SK-N-MC (cell line): ENCODE measurements around a stretch of chr3.

DNA sequence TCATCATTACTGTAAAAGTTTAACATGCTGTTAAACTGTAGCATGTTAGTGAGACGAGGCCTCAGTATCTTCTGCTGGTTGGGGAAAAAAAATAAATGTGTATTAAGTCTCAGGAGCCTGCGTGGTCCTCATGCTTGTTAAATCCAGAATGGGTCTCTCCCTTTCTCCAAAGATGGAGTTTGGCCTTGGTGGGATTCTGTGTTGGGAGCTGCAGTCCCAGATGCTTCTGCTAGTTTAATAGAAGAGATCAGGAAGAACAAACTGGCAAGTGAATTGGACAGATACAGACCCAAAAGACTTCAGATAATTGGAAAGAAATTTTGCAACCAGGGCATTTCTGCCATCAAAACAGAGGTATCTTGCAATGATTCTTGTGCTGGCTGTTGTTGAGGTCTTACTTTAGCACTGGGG lies 39.8 kb downstream of the FNDC3B start:
- RRBS: no CpG with 5 or more reads among the region's 2 CpGs

GRCh38 chr3:172090174-172090647 lies 50.8 kb downstream of the FNDC3B start:
- RRBS: no CpG with 5 or more reads among the region's 1 CpG

DNA sequence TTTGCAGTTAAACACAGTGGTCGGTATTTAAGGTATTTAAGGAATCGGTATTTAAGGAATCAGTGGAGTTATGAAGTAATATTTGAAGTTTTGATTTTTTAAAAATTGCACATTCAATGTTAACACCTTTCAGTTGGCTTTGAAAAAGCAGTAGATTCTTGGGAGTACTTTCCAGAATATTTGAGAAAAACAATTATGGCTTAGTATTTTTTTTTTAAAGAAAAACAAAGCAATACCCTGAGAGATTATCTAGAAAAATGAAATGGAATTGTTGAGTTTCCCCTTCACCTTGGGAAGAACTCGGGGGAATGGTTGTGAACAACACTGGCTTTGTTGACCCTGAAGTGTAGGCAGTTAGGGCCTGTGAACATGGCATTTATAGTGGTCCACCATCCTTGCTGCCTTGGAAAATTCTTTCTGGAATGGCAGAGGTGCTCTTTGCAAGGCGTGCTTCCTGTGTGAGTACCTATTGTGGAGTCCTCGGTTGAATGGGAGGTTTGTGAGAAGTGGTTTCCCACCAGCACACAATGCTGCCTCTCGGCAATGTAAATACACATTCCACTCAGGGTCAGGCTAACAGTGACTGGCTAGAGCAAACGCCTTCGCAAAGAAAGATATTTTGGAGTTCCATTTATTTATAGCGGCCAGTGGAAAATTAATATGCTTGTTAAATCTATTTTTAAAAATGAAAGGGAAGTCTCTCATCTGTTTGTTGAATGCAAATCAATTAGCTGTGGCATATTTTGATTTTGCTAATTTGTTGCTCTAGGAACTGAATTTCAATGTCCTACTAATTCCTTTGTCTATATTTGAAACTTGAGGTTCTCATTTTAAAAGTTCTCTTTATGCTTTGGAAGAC lies 59.3 kb downstream of the FNDC3B start:
- RRBS: no CpG with 5 or more reads among the region's 9 CpGs

DNA sequence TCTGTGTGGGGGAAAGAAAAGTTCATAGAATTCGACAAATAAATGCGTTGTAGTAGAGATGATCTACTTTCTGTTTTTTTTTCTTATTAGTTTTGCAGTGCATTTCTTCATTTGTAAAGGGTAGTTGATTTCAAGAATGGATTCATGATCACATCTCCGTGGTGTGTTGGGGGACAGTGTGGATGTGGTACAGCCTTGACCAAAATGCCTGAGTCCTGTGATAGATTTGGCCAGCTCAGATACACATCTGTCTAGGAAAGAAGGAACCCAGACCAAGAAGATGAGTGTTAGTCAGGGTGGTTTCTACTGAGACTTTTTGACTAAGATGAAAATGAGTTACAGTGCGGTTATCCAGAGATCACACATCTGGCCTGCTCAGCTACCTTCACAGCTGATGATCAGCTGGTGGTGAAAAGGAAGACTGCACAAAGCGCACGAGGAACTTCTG lies 68.0 kb downstream of the FNDC3B start:
- RRBS: no CpG with 5 or more reads among the region's 6 CpGs

DNA sequence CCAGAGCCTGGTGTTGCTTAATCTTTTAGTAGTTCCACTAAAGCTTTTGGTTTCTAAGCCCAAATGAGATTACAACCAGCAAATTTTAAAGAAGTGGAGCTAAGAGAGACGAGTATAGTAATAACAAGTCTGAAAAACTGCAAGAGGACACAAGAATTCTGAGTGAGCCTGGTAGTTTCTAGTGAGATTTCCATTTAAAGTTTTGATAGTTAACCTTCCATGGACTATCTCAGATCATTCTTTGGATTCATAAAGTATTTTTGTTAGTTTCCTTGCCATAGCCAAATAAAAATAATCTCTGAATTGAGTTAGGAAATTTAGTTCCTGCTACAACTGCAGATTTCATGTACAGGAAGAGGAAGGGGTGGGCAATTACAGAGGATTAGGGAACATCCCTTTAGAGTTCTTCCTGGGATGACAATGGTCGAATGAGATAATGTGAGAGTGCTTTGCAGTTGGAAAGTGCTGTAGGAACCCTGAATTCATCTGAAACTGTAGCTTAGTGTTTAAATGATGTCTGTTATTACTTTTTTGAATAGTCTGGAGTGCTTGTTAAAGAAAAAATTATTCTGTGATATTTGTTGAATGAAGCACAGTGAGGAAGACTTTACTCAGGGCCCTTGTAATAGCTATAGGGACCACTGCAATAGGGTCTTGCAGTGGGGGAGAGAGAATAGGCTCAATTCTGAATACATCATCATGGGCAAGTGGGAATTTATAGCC lies 137.0 kb downstream of the FNDC3B start:
- RRBS: no CpG with 5 or more reads among the region's 2 CpGs

- RRBS: no CpG with 5 or more reads among the region's 2 CpGs
These were observed 168.1 kb downstream of the GHSR start for GRCh38 chr3:172280218-172280585.

- RRBS: no CpG with 5 or more reads among the region's 3 CpGs
These were observed 130.3 kb downstream of the GHSR start for GRCh38 chr3:172317790-172318504.

DNA sequence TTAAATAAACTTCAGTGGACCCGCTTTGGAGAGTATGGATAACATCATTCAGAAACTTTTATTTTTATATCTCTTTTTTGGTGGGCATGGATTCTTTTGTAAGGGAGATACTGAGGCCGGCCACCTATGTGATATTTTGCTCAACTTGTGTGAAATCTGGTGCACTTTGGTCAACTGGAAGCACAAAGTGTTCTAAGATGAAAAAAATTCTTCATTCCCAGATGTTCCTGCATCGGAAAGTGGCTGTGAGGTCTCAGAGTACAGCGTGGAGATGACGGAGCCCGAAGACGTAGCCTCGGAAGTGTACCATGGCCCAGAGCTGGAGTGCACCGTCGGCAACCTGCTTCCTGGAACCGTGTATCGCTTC lies 104.4 kb downstream of the GHSR start:
- RRBS: no CpG with 5 or more reads among the region's 12 CpGs

DNA sequence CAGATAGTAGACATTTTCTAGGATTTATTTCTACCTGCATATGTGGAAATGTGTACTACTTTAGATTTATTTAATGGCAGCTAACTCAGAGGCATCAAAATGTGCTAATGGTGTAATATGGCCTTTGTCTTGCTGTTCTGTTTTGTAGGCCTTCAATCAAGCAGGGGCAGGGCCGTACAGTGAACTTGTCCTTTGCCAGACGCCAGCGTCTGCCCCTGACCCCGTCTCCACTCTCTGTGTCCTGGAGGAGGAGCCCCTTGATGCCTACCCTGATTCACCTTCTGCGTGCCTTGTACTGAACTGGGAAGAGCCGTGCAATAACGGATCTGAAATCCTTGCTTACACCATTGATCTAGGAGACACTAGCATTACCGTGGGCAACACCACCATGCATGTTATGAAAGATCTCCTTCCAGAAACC lies 95.6 kb downstream of the GHSR start:
- RRBS: no CpG with 5 or more reads among the region's 8 CpGs

GRCh38 chr3:172411580-172411920 lies 36.7 kb downstream of the GHSR start:
- RRBS: no CpG with 5 or more reads among the region's 5 CpGs

- RRBS: no CpG with 5 or more reads among the region's 6 CpGs
These were observed 17.6 kb downstream of the TNFSF10 start for GRCh38 chr3:172505550-172506106.

DNA sequence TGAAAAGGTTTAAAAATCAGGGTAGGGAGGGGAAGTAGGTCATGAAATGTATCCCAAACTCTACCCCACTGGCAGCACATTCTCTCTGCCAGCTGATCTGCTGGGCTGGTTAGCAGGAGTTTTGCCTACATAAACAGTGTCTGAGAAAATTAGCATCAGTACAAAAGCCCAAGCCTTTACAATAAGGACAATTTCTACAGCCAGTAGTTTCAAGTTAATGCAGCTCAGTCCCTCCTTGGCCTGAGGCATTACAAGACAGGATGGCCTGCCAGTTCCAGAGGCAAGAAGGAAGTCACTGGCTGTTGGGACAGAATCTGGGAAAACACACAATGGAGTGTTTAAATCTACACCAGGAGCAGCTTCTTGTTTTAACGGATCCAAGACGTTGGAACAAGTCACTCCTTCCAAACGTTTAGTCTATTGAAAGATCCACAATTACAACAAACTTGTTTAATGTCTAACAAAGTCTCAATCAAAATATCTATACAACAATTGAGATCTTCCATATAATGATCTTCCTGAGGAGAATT lies 32.7 kb downstream of the NCEH1 start:
- RRBS: no CpG with 5 or more reads among the region's 3 CpGs

DNA sequence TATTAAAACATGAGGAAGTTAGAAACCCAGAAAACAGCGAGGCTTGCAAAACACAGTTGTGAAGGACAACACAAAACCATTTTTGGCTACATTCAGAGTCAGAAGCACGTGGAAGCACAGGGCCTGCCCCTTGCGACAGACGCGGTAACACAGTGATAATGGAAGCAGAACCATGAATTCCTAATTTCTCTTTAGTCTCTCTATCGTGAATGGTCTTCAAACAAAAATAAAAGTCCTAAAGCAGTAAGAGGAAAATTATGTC lies 12.2 kb downstream of the NCEH1 start:
- RRBS: no CpG with 5 or more reads among the region's 6 CpGs

- RRBS: no CpG with 5 or more reads among the region's 2 CpGs
These were observed 188.6 kb downstream of the NLGN1 start for GRCh38 chr3:173586270-173586510.

- RRBS: 98% methylated on average over 2 of the region's 6 CpGs
These were observed 416.2 kb upstream of the NAALADL2 start for GRCh38 chr3:174442725-174443589.

DNA sequence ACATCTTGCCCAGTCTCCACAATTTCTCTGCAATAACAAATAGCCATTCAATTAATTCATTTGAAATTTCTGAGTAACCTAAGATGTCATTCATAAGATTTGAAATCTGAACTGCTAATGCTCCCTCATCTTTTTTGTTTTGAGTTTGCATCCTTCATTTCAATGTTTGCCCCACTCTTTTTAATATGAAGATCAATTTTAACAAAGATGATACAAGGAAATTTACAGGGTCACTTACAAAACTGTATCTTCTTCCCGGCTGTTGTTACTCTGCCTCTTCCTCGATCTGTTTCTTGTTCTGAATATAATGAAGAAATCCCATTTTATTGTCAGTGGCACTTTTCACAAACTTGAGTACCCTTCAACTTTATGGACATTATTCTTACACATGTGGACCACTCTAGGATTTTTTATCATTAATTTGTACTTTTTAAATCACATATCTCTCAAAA lies 343.8 kb downstream of the TBL1XR1 start:
- RRBS: no CpG with 5 or more reads among the region's 2 CpGs

DNA sequence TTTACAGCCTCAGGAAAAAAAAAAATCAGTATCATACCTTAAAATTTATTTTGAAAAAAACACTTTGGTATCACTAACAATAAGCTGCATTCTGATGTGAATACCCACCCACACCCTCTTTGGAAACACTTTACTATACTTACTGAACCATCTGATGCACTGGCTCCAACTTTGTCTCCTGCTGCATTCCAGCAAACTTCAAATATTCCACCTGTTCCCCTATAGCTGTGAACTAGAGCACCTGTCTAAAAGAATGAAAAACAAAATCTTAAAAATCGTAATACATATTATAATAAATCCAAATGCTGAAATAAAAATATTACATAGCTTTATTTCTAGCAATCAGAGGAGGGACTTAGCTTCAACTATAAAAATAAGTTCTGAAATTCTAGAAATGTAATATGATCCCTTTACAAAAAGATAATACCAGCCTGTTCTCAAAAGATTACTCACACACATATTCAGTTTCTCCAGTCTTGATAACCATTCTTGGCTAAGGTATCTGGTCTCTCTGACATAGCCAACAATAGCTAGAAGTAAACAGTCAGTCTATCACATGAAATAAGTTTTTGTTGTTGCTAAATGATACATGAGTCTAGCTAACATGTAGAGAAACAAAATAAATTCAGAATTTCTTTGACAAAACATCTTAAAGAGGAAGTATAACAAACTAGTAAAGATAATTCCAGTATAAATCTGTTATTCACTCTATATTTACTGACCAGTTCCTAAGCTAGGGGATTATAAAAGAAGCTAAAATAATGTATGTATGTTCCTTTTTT lies 170.9 kb downstream of the TBL1XR1 start:
- RRBS: no CpG with 5 or more reads among the region's 1 CpG

DNA sequence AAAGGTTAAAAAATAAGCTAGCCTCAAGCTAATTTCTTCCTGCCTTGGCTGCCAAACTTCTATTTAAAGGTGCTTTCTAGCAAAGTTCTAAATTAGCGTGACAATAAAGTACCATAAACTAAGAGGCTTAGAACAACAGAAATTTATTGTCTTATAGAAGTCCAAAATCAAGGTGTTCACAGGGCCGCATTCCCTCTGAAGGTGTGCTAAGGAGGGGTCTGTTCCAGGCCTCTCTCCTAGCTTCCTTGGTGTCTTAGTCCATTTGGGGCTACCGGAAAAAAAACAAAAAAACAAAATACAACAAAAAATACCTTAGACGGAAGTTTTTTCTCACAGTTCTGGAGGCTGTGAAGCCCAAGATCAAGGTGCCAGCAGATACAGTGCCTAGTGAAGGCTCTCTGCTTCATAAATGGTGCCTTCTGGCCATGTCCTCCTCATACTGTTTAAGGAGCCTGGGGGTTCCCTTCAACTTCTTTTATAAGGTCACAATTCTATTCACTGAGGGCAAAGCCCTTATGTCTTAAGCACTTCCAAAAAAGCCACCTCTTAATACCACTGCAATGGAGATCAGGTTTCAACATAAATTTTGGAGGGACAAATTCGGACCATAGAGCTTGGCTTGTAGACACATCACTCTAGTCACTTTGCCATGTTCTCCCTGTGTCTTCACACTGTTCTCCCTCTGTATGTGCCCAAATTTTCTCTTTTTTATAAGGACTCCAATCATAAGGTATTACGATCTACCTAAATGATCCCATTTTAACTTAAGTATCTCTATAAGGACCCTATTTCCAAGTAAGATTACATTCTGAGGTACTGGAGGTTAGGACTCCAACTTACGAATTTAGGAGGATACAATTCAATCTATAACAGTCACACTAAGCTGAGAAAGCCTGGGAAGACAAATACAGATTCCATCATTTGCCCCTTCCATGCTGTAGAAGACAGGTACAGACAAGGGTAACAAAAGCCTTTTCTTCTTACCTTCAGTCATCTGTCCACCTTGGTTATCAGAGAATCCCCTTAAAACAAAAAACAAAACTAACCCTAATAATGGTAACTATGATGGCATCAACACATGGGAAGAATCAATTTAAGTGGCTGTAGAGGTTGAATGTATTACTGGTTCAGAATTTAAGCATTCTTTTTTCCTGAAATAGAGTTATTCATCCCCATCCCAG lies 121.2 kb downstream of the TBL1XR1 start:
- RRBS: no CpG with 5 or more reads among the region's 7 CpGs

- RRBS: no CpG with 5 or more reads among the region's 16 CpGs
These were observed 44.3 kb downstream of the TBL1XR1 start for GRCh38 chr3:177152728-177153677.